Left lobe of liver (tissue), 1 donor: ENCODE results near the genes SETSIP and GLMN.

DNA sequence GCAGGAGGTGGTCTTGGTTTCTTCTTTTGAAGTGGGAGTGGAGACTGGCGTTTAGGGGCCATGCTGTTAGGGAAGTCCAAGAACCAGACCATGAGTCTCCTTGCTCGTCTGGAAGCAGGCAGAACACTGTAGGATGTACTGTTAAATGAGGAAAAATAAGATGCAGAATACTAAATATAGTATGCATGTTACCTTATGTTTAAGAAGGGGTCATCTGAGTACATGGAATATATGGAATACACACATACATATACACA lies at the start of gene SETSIP:
SETSIP (minus strand) TSS at position 62 of the 257 bp plus-strand sequence.
- PRO-cap = no peak

- PRO-cap = bidirectional peak, plus-strand start at chr1:92299059, minus-strand start at chr1:92298947
These were observed at the start of gene GLMN for GRCh38 chr1:92298420-92299617. GLMN (minus strand) TSS chr1:92298987.

- PRO-cap = no peak
These were observed 25.0 kb downstream of the RPAP2 start for GRCh38 chr1:92323781-92324346.

DNA sequence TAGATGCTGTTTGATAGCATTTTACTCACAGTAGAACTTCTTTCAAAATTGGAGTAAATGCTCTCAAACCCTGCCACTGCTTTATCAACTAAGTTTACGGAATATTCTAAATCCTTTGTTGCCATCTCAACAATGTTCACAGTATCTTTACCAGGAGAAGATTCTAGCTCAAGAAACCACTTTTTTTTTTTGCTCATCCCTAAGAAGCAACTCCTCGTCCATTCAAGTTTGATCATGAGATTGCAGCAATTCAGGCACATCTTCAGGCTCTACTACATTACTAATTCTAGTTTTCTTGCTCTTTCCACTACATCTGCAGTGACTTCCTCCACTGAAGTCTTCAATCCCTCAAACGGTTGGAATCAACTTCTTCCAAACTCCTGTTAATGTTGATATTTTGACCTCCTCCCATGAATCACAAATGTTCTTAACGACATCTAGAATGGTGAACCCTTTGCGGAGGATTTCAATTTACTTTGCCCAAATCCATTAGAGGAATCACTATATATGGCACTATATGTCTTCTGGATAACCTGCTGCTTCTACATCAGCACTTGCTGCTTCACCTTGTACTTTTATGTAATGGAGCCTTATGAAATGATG lies 55.5 kb upstream of the GFI1 start:
- PRO-cap = no peak

GRCh38 chr1:92817346-92817704 lies 14.5 kb upstream of the RPL5 start:
- PRO-cap = no peak

DNA sequence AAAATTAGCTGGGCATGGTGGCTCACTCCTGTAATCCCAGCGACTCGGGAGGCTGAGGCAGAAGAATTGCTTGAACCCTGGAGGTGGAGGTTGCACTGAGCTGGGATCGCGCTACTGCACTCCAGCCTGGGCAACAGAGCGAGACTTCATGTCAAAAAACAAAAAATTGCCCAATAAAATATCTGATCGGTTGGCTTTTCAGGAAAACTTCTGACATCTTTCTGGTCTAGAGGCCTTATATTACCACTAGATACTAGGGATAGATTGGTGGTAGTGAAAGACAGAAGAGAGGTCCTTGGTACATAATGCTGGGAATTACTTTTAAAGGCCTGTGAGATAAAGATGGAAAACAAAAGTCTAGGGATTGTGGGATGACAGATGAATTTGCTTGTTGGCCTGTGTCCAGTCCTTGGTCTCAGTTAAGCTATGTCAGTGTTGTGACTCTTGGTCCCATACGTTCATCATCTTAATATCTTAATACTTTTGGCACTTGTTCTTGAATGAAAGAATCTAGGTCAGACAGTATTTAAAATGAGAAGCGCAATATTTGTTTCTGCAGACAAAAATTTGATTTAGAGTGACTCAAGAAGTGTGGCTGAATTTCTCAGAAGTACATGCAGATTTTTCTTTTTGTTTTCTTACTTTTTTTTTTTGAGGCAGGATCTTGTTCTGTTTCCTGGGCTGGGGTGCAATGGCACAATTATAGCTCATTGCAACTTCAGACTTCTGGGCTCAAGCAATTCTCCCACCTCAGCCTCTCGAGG lies 7.5 kb downstream of the RPL5 start:
- PRO-cap = no peak

DNA sequence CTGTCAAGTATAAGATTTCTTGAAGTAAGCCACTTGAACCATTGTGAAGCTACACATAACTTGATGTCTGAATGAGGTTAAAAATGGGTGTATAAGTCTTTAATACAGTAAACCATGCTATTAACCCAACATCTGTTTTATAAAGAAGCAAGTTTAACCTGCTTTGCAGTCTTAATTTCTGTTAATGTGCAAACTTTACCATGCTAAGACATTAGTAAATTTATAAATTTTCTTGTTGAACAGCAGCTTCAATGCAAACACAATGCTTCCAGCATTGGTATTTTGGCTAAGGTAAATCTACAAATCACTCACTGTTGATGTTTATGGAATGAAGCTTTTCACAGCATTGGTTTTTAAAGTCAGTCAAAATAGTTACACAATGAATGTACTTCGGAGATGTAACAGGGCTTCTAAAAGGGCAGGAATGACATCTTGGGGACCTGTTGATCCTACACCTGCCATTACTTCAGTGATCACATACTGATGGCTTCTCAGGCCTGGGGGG lies 11.0 kb downstream of the RPL5 start:
- PRO-cap = no peak

DNA sequence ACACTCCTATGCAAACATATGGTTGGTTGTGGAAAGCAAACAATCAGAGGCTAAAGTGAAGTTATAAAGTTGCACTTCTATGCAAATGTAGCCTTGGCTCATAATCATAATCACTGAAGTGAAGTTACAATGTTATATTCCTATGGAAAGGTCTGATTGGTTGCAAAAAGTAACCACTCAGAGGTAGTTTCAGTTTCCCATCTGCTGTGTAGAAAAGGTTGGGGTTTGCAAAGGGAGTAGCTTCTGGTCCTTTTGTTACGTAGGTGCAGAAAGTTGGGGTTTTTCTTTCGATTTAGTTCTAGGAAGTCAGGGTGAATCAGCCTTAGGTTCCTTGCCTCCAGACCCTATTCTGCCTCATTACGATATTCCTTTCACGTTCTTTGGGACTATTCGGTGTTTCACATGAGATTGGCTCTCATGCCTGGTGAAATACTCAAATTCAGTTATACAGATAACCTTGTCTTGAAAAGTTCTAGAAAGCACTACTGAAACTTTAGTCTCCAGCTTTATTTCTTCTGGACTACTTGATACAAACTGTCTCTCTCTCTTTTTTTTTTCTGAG lies 36.6 kb upstream of the MTF2 start:
- PRO-cap = no peak

- PRO-cap = no peak
These were observed 28.4 kb upstream of the DR1 start for GRCh38 chr1:93317294-93317736.

GRCh38 chr1:93581981-93582825 lies 99.4 kb downstream of the BCAR3 start:
- PRO-cap = no peak

GRCh38 chr1:93605259-93606381 lies 76.0 kb downstream of the BCAR3 start:
- PRO-cap = no peak

- PRO-cap = no peak
These were observed 66.0 kb downstream of the BCAR3 start for GRCh38 chr1:93615637-93616072.

DNA sequence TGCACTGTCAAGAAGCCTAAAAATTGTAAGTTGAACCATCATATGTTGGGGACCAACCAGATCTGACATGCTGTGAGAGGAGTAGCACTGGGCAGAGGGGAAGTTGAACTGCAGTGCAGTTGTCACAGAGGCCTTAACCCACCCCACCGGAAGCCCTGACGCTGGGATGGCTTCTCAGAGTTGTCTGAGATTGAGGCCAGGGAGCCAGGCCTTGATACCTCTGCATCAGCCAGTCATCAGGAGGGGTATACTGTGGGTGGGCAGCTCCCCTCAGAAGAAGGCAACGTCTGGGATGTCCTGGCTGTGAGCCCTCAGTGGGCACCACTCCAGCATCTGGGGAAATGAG lies 47.8 kb upstream of the BCAR3 start:
- PRO-cap = no peak

DNA sequence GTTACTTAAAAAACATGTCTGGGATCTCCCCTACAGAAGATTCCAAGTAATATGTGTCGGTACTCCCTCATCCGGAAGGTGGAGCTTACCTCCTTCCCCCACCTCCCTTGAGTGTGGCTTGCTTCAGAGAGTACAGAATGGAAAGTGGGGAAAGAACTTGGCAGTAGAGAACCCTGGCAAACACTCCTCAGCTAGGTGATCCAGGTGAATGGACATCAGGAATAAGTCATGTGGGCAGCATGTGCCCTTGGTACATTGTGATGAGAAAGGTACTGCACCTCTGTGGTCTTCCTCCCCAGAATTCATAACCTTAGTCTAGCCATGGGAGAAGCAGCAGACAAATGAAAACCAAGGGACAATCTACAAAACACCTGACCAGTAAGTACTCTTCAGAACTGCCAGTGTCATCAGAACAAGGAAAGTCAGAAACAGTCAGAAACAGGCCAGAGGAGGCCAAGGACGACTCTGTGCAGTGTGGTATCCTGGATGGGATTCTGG lies 49.1 kb upstream of the BCAR3 start:
- PRO-cap = no peak

DNA sequence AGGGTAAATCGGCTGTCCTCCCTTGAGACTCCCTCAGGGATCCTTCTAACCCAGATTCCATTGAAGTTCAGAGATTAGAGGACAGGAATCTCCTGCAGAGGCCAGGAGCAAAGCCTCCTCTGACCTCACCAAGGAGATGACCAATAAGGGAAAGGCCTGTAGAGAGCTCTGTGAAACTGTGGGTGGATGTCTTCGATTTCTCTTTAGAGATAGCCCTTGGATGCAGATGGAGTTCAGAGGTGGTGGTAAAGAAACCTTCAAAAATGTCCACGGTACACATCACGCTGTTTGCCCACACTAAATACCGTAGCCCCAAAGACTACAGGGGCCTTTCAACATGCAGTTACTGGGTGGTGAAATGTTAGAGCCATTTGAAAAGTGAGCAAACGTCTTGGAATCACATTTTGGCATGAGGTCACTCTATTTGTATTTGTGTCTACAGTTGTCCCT lies 57.8 kb downstream of the DNTTIP2 start:
- PRO-cap = no peak

DNA sequence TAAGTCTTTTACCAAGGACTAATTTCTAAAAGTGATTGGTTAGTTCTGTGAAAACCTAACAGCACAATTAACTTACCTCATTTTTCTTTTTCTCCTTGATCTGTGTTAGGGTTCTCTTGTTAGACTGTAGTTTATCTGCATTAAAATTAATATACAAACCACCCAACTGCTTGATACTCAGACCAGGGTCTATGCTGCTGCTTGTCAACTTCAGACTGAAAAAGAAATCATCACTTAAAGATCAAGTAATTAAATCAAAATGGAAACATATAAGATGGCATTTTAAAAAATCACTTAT lies 3.5 kb downstream of the DNTTIP2 start:
- PRO-cap = no peak

DNA sequence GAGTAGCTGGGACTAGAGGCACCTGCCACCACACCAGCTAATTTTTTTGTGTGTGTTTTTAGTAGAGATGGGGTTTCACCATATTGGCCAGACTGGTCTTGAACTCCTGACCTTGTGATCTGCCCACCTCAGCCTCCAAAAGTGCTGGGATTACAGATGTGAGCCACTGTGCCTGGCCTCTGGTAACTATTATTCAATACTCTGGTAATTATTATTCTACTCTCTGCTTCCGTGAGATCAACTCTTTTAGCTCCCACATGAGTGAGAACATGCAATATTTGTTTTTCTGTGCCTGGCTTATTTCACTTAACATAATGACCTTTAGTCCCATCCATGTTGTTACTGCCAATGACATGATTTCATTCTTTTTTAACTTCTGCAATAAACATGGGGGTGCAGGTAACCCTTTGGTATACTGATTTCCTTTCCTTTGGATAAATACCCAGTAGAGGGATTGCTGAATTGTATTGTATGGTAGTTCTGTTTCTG lies 37.8 kb upstream of the GCLM start:
- PRO-cap = bidirectional peak, plus-strand start at position 324 of the sequence, minus-strand start at position 188 of the sequence

GRCh38 chr1:94017448-94017987 lies 103.4 kb downstream of the ABCA4 start:
- PRO-cap = no peak

DNA sequence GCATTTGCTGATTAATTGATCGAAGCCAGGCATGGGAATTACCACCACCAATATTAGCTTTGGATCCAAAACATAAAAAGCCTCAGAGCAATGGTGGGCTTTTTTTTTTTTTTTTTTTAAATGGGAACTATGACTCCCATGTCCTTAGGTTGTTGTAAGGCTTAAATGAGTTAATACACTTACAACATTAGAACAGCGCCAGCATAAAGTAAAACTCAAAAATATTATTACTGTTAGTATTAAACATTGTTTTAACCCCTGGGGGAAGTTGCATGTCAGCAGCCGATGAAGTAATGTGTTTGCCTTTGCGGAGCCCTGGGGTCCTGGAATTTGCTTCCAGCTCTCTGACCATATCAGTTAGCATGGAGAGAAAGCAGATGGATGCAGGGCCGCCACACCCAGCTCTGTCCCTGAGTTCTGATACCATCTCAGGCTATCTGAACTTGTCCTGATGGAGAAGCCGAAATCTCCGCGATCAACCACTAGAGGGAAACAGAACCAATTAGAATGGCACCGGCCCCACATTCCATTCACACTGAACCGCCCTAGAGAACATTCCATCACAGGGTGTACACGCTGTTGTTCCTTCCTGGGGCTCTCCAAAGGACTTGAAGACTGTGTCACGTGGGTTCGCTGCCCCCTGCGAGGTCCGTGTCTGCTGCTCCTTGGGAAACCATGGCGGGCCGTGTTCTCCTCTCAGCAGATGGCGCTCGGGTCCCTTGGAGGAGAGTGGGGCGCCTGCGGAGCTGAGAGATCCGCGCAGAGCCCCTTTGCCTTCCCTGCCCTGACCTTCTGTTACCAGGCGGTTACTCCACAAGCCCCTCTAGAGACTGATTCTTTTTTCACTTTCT lies 75.5 kb downstream of the ABCA4 start:
- PRO-cap = no peak

- PRO-cap = no peak
These were observed 19.6 kb downstream of the ABCA4 start for GRCh38 chr1:94101163-94101902.